ENCODE data around the genes HSBP1L1 and PARD6G.

DNA sequence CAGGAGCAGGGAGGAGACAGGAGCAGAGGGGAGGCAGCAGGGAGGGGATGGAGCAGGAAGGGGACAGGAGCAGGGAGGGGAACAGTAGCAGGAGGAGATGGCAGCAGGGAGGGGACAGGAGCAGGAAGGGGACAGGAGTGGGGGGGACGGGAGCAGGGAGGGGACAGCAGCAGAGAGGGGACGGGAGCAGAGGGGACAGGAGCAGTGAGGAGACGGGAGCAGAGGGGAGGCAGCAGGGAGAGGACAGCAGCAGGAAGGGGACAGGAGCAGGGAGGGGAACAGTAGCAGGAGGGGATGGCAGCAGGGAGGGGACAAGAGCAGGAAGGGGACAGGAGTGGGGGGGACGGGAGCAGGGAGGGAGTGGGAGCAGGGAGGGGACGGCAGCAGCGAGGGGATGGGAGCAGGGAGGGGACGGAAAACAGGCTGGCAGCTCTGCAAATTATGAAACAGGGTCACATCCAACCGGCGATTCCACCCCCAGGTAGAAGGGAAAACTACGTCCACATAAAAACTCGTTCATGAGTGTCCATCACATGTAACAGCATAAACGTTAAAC, 39.6 kb downstream of the SLC66A2 start:
- PRO-cap: no peak

DNA sequence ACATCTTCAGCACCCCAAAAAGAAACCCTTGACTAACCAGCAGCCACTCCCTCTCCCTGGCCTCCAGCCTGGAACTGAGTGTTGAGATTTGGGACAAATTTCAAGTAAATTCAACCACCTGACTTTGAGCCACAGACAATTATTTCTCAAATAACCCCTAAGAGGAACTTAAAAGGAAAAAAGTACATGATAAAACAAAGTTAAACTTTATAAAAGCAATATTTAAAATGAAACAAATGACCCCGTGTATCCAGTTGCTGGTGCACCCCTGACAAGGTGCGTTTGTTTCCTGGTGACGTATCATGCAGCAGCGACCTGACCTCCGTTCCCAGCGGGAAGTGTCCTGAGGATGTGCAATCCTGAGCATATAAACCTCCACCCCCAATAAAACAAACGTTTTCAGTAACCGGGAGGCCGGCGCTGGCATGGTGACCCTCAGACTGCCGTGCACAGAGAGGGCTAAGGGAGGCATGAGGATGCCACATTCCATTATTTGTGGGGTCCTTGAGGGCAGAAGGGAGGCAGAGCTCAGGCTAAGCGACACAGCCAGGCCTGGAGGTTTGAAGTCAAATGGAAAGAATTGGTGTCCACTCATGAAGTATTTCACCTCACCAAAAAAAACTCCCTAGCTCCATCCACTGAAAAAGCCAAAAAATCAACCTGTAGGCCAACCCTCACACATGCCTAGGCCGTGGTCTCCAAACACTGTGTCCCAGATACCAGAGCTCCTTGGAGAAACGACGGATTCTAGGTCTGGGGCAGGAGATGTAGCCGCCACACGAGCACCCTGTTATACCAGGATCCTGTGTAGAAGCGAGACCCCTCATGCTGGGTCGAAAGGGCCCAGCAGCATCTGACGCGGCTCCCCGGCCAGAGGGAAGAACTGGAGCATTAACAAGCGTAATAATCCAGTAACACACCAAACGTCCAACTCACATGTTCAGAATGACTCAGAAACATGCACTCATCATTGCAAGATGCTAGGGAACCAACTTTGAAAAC, 14.7 kb downstream of the SLC66A2 start:
- PRO-cap: no peak

GRCh38 chr18:79964197-79965051, at the start of gene HSBP1L1:
HSBP1L1 (plus strand) TSS chr18:79964643.
- PRO-cap: no peak

DNA sequence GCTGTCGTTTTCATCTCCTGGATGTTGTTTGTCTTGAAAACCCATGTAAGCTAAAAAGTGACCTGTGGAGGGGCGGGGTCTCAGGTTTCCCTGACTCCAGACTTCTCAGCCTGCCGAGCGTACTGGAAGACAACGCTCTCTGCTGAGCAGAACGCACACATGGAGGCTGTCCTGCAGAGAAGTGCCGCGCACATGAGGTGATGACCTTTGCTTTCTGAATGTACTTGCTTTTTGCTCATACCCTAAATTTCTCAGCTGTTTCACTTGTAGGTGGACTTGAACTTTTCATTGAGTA, 4.1 kb downstream of the RBFA start:
- PRO-cap: no peak

GRCh38 chr18:80207666-80208118, 39.6 kb downstream of the PARD6G start:
- PRO-cap: no peak

GRCh38 chr18:80246799-80247933, at the start of gene PARD6G:
PARD6G (minus strand) TSS chr18:80247514.
- PRO-cap: unidirectional peak, minus-strand start at chr18:80247302

All from SP-49 (cell line).